ENCODE measurements around the genes RFX4 and CMKLR1.

- RRBS, result no CpG with 5 or more reads among the region's 12 CpGs
These were observed 400.7 kb downstream of the NUAK1 start for GRCh38 chr12:105737925-105738629.

- RRBS, result no CpG with 5 or more reads among the region's 1 CpG
These were observed 68.6 kb downstream of the NUAK1 start for GRCh38 chr12:106070099-106070552.

DNA sequence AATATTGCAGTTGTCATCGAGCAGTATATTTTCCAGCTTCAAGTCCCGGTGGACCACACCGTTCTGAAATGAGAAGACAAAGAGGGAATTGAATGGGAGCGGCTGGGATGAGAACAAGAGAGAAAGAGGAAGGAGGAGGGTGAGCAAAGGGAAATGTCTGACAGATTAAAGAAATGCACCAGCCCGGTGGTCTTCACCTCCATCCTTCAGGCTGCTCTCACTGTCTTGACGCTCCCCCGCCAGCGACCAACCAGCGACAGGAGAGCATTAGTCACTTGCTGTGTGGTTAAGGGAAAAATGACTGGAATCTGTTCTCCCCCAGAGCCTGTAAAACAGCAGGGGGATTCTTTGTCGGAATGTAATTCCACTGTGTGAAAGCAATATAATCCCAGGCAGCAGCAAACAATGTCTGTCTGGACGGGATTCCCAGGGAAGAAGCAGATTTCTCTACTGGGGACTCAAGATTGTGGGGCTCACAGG is 54.8 kb downstream of the NUAK1 start:
- RRBS, result 68% methylated on average over 2 of the region's 11 CpGs

- RRBS, result 29% methylated on average over 41 of the region's 108 CpGs
These were observed 512 bp upstream of the NUAK1 start for GRCh38 chr12:106139022-106139909.

- RRBS, result no CpG with 5 or more reads among the region's 6 CpGs
These were observed 23.8 kb downstream of the CKAP4 start for GRCh38 chr12:106223958-106224527.

DNA sequence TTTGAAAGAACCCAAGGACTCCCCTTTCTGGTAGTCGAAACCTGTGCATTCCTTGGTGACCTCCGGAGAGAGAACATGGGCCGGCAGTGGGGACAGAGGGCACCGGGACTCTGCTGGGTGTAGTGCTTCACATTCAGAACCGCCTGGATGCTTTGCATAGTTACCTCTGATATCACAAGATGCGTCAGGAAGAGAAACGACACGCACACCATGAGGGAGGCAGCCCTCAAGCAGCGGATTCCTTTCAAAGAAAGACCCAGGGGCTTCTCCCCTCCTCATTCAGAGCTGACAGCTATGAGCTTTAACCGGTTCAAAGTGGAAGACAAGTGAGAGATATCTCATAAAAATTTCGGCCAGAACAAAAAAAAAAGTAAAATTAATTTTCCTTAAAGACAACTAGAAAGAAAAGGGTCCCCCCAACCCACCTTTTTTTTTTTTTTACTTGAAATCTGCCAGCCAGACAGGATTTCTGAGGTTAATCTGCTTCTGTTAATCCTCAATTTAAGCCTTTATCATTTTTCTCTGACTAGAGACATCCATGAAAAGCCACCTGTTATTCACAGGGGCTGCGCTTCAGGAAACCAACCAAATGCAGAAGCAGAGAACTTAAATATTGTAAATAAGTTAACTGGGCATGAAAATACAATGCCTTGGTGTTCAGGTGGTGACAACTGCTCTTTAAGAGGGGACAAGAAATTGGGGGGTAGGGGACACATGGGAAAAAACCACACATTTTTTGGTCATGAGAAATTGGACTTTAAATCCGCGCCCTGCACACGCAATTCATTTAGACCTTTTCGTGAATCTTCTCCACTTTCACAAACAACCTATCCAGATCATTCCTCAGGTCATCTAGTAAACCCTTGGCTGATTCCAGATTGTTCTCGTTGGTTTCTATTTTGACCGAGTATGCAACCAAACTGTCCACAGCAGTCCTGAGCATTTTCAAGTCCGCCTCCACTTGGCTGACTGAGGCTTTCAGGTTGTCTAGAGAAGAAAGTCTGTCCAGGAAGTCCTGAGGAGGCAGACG is 9.3 kb downstream of the CKAP4 start:
- RRBS, result no CpG with 5 or more reads among the region's 20 CpGs

GRCh38 chr12:106239648-106240532 is 7.9 kb downstream of the CKAP4 start:
- RRBS, result 96% methylated on average over 5 of the region's 31 CpGs

GRCh38 chr12:106279448-106280026 is 23.0 kb upstream of the TCP11L2 start:
- RRBS, result no CpG with 5 or more reads among the region's 3 CpGs

DNA sequence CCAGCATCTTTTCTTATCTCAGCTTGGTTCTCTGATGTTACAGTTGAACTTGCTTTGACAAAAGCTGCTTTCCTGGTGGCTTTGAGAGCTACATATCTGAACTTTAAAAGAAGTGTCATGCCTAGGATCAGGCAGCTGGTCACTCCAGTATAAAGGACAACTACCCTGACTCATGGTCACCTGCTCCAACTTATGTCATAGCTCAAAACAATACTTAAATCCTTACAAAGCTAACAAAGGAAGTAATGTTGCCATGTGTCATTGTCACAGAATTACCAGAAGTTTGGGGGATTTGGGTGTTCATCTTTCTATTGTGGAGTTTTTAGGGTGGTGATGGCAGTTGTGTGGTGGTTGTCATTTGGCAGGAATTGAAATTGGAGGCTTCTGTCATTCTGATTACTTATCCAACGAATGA is 1.8 kb upstream of the TCP11L2 start:
- RRBS, result no CpG with 5 or more reads among the region's 1 CpG

DNA sequence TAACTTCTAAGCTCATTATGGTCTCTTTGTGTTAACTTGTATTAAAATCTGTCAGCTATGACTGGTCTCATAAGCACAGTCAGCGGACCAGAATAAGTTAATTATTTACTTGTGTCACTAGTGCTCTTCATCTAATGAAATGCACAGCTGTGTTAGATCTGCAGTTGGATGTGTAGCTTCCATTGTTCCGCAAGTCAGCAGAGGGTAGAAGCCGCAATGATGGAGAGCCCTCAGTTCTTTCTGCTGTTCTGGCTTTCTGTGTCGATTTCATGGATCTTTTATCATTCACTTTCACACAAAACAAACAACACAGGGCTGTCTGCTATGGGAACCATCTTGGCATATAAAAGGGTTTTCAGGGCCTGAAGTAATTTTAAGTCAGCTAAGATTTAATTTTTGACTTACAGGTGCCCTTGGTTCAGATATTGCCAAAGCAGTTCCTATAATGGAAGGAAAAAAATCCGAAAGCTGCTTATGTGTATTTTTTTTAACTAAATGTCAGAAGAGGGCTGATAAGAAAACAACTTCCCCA is 89.2 kb upstream of the RFX4 start:
- RRBS, result no CpG with 5 or more reads among the region's 5 CpGs

DNA sequence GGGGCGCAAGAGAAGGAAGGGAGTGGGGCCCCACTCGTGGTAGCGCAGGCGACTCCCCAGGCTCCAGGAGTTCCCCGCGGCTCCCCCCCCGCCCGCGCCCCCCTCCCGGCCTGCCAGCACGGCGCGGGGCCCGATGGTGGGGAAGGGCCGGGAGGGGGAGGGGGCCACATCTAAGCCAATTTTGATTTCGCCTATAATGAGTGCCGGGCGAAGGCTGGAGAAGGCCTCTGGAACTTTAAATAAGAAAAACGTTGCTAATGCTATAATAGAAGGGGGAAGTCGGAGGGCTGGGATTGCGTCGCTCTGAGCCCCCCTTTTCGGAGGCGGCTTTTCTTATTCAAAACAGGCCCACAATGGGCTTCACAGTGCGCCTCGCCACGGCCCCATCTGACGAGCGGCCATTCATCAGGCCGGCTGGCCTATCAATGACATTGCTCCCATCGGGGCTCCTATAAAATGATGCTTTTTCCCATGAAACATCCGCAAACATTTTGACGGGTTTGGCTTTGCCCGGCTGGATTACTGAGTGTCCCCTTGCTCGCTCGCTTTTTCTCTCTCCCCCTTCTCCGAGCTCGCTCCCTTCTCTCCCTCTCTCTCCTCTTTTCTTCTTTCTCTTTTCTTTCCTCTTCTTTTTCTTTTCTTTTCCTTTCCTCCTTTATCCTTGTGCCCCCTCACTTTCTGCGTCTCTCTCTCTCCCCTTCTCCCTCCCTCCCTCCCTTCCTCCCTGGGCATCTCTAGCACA is at the start of gene RFX4:
RFX4 (plus strand) TSS at position 483 of the 742 bp plus-strand sequence.
- RRBS, result 3% methylated on average over 11 of the region's 39 CpGs

- RRBS, result 4% methylated on average over 27 of the region's 59 CpGs
These were observed 3.1 kb downstream of the RFX4 start for GRCh38 chr12:106585800-106586358.

GRCh38 chr12:106962549-106963773 is 7.3 kb downstream of the TMEM263 start:
- RRBS, result no CpG with 5 or more reads among the region's 8 CpGs

GRCh38 chr12:107091992-107092669 is 1.2 kb downstream of the CRY1 start:
- RRBS, result no CpG with 5 or more reads among the region's 6 CpGs

- RRBS, result no CpG with 5 or more reads among the region's 4 CpGs
These were observed 85.5 kb upstream of the CRY1 start for GRCh38 chr12:107178950-107179188.

DNA sequence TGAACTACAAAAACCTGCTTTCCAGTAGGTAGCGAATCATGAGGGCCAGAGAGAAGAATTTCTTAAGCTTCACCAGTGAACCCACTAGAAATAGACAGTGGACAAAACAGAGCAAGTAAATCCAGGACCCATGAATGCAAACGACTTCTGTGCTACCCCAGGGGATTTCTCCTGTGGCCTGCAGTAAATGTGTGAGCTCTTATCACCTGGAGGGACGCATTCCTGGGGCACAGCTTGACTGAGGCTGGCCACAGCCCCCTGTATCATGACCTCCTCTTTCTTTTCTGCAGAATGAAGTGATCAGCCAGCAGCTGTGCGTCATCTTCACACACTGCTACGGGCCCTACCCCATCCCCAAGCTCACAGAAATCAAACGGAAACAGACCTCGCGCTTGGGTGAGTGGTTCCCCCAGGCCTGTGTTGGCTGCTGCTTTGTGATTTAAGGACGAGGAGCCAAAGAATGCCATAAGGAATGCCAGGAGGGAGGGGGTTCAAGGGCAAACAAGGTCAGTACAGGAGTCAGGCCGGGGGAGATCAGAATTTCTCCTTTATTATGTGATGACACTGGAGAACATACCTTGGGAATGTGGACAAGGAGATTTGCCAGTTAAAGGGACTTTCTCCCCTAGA is 50.5 kb upstream of the PWP1 start:
- RRBS, result no CpG with 5 or more reads among the region's 10 CpGs

- RRBS, result no CpG with 5 or more reads among the region's 9 CpGs
These were observed 657 bp upstream of the PRDM4 start for GRCh38 chr12:107761580-107762008.

- RRBS, result 12% methylated on average over 36 of the region's 96 CpGs
These were observed 69.6 kb downstream of the ASCL4 start for GRCh38 chr12:107843655-107844897.

- RRBS, result no CpG with 5 or more reads among the region's 11 CpGs
These were observed 2.1 kb upstream of the WSCD2 start for GRCh38 chr12:108126897-108127491.

DNA sequence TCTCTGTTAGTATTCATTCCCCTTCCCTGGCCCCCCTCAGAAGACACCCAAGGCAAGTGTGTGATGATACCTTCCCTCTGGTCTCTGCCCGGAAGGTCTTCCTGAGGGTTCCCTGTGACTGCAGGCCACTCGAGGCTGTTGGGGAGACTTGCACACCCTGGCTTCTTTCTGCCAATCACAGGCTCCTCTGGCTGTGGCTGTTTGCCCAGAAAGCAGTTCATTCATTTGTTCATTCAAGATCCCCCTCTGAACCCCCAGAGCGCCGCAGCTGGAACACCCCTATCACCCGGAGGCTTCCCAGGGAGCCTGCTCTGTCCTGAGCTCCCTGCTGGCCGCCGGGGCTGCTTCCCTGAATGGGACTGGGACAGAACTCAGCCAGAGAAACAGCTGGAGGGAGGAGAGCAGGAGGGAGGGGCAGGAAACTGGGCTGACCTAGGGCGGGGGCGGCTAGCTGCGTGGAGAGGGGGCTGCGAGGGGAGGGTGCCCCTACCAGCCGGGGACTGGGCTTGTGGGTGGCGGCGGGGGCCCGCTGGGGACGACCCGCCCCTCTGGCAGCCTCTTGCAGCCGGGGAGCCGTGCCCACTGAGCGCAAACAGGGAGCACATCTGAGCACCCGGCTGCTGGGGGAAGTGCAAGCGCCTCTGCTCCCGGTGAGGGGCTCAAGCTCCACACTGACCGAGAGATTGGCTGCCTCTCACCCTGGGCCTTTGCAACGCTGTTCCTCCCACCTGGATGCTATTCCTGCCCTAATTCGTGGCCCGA is at the start of gene CMKLR1:
CMKLR1 (minus strand) TSS at position 355 of the 762 bp plus-strand sequence.
- RRBS, result 76% methylated on average over 13 of the region's 27 CpGs